Bronchial lymph node (tissue), 1 donor: ENCODE data around the gene MAP1LC3B.

DNA sequence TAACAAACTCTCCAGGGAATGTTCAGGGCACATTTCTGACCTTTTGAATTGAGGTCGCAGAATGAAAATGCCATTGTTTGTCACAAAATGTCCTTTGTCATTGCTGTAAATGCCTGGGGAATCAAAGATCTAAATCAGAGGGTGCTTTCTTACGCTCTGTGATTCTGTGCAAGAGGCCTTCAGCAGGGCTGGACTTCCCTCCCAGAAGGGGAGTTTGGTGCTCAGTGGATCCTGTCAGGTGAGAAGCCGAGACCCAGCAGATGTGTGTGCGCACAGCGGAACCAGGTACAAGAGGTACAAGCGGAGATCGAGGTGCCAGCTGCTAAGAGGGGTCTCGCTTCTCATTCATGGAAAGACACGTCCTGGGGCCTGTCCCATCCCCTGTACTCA, 95.8 kb downstream of the IRF8 start:
- PRO-cap = bidirectional peak, plus-strand start at position 290 of the sequence, minus-strand start at position 166 of the sequence

GRCh38 chr16:86018166-86019025, 119.4 kb downstream of the IRF8 start:
- PRO-cap = no peak

DNA sequence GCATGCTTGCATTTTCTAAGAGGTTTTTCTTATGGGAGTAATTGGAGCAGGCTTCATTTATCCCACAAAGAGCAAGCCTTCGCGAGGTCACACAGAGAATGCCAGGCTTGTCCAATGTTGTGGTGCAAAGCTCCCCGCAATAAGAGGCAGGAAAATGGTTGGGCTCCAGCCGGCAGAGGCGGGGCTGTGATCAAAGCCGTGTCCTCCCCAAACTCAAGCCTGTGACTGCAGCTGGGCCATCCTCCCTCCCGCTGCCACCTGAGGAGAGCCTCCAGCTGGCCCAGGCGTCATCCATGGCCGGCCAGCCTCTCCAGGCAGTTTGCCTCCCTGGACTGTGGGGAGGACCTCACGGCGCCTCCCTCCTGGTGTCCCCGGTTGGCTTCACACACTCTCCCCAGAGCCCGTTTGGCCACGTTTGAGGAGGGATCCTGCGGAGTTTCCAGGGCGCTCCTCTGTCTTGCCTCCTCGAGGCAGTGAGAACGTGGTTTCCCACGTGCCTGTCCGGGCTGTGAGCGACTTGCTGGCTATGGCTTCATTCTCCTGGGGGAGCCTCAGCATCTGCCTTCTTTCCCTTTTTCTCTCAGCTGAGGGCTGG, 134.1 kb downstream of the IRF8 start:
- PRO-cap = no peak

DNA sequence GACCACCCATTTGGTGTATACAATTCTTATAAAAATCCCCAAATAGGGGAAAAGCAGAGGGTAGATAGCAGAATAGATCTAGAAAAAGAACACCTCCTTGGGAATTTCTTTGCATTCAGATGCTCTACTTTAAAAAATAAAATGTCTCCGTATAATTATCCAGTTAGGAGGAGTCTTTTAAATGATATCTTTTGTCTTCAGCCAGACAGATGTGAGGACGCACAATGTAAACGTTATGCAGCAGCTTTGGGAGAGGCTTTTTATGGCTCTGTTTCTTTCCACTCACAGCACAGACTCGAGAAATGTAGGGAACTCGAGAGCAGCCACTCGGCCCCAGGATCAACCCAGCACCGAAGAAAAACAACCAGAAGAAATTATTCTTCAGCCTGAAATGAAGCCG, 300.3 kb downstream of the IRF8 start:
- PRO-cap = no peak

DNA sequence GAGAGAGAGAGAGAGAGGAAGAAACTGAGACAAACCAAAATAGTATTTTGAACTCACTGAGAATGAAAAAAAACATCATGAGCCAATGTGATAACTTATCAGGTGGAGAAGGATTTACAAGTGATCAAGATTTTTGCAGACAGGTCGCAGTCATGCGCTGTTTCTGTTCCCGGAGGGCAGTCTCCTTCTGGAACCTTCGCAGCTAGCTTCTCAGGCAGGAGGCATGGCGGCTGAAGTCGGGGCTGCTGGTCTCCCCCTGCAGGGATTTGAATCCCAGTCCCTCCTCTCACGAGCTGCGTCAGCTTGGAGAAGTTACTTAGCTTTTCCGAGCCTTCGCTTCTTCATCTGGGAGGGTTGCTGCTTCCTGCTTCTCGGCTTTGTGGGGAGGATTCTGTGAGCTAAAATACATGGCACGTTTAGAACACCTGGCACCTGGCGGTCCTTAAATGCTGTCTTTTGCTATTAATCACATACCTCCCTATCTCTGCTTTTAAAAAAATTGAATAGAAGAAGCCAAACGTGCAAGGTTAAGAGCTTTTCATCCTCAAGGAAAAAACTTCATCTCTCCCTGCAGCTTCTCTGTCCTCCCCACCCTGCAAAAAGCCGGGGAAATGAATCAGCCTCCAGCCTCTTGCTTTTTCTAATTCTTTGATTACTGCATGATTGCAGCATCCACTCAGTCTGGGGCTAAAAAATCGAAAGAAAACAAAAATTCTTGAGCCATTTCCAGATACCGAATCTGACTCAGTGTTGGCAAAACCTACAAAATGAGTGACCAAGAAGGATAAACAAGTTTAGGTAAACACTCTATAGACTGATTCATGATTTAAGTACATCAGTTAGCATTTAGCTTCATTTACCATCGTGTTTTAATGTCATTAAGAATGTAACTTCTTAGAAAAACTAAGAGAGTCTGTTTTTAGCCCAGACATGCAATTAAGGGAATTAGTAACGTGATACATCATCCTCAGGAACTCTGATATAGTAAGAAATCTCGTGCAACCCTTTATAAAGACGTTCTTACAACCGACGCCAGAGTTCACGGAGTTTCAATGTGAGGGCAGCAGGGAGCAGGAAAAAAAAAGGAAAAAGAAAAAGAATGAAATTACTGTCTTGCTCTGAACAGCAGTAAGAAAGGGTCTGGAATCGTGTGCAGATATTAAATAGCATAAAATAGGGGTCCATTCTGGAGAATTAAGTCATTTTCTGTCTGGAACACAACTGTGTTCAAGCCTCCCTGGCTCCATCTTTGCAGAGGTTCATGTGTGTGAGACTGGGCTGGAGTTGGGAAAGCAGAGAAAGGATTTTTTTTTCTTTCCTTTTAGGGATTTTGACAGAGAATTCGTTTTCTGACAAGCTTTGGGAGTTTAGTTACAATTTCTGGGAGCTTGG, 287.4 kb upstream of the FOXF1 start:
- PRO-cap = no peak

DNA sequence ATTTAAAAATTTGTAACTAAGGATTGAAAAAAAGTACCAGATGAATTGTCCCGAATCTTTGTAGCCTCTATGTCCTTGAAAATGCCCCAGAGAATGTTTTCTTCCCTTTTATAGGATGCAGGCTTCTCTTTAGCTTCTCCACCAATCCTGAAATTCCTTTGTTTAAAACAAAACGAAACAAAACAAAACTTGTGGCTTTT, 269.7 kb upstream of the FOXF1 start:
- PRO-cap = no peak

DNA sequence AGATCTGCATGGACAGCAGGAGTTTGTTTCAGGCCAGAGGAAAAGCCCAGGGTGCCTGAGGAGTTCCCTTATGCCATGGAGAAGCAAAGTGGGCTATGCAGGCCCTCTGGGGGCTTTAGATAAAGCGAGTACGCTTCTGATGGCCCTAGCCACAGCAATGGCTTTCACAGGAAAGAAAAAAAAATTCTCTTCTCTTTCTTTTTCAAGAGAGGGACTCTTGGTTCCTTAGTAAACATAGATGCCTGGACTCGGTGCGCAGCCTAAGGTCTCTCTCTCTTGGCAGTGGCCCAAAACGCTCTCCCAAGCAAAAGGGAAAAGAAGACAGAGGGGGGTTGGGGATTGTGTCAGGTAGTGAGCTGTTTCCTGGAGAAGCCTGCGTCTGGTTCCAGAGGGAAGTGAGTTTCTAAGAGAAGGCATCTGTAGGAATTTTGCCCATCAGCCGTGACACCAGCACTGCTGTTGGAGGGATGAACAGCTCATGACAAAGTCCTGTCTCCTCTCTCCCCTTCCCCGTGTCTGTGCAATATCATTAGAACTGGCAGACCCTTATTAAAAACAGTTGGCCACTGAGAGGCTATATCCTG, 166.3 kb upstream of the FOXF1 start:
- PRO-cap = no peak

GRCh38 chr16:86432292-86432956, 77.9 kb upstream of the FOXF1 start:
- PRO-cap = no peak

DNA sequence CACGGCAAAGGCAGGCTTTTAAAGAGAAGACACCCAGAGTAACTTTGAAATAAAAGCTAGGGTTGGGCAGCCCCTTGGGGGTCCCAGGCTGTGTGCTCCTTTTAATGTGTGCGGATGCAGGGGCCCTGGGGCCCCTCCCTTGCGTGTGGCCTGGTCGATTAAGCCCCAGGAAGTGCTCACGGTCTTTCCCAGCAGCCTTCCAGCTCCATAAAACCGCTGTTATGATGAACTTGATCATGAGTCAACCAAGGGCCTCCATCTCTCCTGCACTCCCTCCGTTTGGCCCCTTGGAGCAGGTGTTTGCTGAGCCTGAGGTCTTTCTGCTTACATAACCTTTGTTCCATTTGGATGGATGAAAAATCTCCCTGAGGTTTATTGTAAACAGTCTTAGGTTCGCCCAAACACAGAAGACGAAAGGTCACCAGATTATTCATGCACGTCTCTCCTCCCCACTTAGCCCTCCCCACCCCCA, 48.1 kb upstream of the FOXF1 start:
- PRO-cap = no peak

GRCh38 chr16:86466469-86467112, 43.7 kb upstream of the FOXF1 start:
- PRO-cap = no peak

- PRO-cap = no peak
These were observed 6.9 kb upstream of the FOXF1 start for GRCh38 chr16:86502996-86504242.

DNA sequence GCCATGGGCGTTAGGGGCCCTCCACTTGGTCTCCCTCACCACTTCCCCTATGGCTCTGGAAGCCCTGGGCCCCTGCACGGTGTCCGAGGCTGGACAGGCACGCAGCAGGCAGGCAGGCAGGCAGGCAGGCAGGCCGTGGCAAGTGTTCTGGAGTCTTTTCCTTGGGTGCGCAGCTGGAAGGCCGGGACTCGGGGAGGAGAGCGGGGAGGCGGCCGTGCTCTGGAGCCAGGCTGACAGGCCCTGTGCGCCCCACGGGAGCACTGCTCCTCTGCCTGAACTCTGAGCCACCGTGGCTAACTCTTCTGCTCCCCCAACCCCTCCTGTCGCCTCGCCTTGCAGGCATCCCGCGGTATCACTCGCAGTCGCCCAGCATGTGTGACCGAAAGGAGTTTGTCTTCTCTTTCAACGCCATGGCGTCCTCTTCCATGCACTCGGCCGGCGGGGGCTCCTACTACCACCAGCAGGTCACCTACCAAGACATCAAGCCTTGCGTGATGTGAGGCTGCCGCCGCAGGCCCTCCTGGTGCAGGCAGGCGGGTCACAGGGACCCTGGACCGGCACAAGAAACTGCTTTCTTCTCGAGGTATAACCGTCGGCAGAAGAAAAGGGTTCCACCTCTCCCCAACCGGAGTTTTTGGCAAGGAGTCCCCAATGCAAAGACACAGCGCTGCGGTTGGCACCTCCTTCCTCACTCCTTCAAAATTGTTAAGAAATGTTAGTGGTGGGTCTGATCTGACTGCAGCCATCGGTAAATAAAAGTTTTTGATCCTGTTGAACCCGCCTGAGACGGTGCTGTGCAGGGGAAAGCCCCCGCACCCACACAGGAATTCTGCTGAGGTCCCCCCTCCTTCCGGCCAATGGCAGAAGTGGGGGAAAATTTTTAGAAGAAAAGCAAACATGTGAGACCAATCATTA, 2.5 kb downstream of the FOXF1 start:
- PRO-cap = no peak

DNA sequence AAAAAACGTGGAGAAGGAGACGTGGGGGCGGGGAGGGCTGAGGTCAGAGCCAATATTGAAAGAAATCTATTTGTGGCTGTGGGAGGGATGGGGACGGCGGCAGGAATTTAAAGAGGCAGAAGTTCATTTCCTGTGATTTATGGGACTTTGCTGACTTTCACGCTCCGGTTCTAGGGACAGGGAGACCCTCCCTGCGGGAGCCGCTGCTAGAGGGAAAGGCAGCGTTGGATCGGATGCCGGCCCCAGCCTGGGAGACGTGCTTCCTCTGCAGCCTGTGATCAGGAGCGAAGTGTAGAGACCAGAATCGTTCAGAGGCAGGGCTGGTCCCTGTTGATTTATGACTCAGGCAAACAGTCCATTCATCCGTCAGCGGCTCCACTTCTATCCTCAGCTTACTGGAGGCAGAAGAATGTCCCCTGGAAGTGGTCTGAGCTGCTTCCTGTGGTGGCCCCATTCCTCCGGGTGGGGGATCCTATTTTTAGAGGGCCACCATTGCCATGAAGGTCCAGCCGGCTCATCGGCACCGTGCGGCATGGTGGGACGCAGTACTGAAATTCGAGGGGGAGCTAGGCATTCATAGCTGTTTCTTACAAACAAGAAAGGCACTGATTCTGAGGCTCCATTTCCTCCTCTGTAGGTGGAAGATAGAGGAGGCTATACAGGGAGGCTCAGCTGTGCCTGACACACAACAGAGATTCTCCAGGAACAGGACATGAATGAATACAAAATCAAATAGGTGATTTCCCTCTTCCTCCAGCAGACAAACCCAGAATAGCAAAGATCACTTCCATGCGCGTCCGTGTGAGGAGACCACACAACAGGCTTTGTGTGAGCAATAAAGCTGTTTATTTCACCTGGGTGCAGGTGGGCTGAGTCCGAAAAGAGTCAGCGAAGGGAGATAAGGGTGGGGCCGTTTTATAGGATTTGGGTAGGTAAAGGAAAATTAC, 163.2 kb downstream of the FOXL1 start:
- PRO-cap = no peak

GRCh38 chr16:86751248-86751578, 172.9 kb downstream of the FOXL1 start:
- PRO-cap = no peak

GRCh38 chr16:87335935-87336331, 18.7 kb upstream of the C16orf95 start:
- PRO-cap = no peak

DNA sequence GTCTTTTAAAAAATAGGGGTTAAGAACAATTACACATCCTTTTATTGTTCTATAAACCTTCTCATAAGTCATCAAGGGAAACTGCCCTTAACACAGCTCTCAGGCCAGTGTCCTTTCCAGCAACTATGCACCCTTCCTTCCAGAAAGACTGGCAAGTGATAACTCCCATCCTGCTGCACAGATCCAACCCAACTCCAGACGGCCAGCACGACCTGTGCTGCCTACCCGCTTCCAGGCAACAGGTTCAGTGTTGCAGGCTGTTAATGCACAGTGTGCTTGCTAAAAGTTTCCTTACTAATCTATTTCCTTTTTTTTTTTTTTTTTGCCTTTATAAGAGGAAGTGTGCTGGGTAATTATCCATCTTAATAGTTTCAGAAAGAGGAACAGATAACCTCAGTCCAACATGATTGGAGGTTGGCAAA, 15.2 kb downstream of the FBXO31 start:
- PRO-cap = no peak

DNA sequence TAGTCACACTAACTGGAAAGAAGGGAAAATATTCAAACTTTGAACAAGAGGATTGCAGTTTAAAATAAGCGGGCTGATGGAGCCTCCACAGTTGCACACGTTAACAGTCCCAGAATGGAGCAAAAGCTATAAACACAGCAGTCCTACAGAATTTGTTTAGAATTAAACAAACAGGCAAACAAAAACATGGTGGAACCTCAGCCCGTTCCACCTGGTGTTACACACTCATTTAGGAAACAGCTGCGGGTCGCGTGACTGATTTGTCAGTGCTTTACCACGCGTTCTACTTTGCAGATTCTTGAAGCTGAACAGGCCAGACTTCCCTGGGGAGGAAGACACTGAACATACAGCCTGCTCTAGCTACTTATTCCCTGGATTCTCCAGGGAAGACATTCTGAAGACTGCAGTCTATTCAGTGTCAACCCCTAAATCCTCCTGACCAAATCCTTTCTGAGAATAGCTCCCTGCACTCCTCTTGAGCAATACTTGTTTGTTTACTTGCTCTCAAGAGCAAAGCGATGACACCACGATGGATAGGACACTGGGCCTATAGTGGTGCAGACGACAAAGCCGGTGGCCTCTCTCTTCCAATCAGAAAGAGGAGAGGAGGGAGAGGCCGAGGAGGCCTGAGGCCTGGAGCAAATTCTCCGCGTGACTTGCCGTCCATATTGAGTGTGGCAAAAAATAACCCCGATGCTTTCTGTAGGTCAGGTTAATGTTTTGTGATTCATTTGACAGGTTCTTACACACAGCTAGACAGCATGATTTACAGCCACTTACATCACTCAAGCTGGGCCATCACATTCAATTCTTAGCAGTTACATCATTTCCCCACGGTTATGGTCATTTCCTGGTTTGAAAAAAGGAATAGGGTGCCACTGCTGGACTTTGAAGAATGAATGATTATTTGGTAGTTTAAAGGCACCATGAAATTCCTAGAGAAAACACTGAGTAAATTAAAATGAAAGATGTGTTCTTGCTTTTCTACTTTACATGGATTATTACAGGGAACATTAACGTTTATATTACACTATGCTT, 3.9 kb upstream of the MAP1LC3B start:
- PRO-cap = bidirectional peak, plus-strand start at position 316 of the sequence, minus-strand start at position 219 of the sequence; bidirectional peak, plus-strand start at position 594 of the sequence, minus-strand start at position 484 of the sequence

GRCh38 chr16:87392215-87392583, at the start of gene MAP1LC3B:
MAP1LC3B (plus strand) TSS chr16:87392336.
- PRO-cap = bidirectional peak, plus-strand start at chr16:87392336, minus-strand start at chr16:87392085

GRCh38 chr16:87448481-87449221, 44.2 kb downstream of the ZCCHC14 start:
- PRO-cap = no peak

DNA sequence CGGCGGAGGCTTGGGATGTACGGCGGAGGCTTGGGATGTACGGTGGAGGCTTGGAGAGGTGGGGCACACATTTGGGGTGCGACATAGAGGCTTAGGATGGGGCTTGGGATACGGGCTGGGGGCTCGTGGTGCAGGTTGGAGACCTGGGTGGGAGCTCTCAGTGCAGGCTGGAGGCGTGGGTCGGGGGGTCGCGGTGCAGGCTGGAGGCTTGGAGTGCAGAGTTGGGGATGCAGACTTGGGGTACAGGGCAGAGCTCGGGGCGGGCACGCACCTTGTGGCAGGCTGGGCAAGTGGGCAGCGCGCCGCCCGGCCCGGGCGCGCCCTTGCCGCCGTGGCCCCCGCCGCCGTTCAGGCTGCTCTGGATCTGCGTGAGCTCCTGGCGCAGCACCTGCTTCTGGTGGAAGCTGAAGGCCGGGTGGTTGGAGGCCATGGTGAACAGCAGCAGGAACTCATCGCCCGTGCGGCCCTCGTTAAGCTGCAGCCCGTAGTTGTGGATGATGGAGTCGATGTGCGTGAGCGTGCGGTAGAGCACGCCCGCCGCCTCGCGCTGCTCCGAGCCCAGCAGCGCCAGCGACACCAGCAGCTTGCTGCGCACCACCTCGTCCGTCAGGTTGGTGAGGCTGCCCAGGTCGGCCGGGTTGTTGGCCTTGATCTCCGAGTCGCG, 1.3 kb downstream of the ZCCHC14 start:
- PRO-cap = no peak